Neuron (in vitro differentiated cells): ENCODE measurements around a stretch of chr5.

GRCh38 chr5:34937207-34937704 lies 7.9 kb downstream of the DNAJC21 start:
- PRO-cap = no peak

- PRO-cap = no peak
Observed at GRCh38 chr5:34938751-34939137, 9.4 kb downstream of the DNAJC21 start.

- PRO-cap = no peak
Observed at GRCh38 chr5:35483675-35484214, 133.9 kb upstream of the SPEF2 start.

DNA sequence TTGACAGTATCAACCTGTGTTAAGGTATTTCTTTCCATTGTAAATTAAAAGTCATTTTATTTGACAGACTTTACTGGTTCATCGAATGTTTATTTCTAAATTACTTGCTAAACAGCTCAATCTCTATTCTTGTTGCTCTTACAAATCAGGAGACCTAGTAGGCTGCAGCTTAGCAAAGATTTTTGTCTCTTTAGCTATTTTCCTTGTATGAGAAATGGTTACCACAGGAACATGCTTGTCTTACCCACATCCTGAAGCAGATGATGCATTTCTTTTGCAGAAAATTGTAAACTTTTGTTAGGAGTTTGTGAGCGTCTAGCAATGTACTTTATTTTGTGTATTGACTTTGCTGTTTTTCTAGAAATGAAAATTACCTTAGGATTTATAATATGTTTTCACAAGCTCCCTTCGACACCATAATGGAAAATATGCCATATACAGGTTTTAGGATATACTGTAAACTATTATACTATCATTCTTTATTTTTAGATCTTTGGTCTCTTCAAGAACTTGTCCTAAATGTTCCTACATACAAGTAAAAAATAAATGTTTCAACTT lies 53.9 kb downstream of the SPEF2 start:
- PRO-cap = no peak

- PRO-cap = no peak
Observed at GRCh38 chr5:35816832-35817149, 39.9 kb upstream of the IL7R start.

GRCh38 chr5:35851978-35853121 lies 4.3 kb upstream of the IL7R start:
- PRO-cap = no peak

GRCh38 chr5:35853971-35854809 lies 2.5 kb upstream of the IL7R start:
- PRO-cap = no peak

GRCh38 chr5:35858713-35859953 lies 2.4 kb downstream of the IL7R start:
- PRO-cap = no peak

DNA sequence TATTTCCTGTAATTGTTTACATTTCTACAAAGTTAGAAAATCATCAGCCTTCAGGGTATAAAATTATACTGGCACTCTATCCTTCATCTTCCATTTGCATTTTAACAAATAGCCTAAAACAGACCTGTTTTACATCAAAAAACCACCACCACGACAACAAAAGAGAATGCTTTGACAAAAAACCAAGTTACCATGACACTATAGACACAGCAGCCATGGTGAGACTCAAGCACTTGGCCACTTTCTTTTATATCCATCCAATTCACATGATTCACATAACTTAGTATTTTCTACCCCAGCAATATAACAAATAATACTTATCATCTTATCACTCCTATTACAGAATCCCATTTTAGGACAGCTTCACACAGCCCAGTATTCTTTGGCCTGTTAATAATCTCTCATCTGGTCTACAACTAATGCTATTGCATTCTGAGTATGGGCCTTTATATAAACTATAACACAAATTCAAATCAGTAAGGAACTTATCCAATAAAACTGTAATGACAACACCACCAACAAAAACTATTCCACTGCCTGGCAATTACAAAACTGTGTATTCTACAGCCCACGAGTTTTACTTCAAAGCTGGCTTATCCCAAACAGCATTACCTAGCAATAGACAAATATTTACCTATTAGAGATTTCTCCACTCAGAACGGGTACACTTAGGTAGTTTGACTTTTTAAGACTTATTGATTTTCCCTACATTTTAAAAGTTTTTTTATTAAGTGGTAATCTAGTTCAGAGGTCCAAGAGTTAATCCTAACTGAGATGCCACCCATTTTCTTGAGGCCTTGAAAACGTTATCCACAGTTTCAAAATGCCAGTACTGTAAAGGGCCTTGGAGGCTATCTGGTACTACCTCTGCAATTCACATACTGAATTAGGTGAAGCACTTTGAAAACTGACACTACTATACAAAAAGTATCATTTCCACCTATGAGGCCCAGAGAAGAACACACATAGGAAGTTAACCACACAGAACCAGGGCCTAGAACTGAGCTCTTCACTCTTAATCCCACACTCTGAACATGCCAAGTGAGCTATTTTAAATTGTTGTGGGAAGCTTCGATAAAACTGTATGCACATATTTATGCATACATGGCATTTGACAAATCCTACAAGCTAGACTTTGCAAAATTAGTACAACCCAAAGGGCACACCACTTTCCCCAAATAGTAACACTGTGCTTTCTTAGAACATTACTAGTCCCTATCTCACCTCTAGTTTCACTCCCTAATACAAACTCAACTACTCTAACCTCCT lies 2.4 kb downstream of the NADK2 start:
- PRO-cap = no peak

- PRO-cap = bidirectional peak, plus-strand start at chr5:36241061, minus-strand start at chr5:36241114; bidirectional peak, plus-strand start at chr5:36241352, minus-strand start at chr5:36241413; bidirectional peak, plus-strand start at chr5:36241759, minus-strand start at chr5:36241700
Observed at GRCh38 chr5:36240722-36241725, 701 bp downstream of the NADK2 start.

DNA sequence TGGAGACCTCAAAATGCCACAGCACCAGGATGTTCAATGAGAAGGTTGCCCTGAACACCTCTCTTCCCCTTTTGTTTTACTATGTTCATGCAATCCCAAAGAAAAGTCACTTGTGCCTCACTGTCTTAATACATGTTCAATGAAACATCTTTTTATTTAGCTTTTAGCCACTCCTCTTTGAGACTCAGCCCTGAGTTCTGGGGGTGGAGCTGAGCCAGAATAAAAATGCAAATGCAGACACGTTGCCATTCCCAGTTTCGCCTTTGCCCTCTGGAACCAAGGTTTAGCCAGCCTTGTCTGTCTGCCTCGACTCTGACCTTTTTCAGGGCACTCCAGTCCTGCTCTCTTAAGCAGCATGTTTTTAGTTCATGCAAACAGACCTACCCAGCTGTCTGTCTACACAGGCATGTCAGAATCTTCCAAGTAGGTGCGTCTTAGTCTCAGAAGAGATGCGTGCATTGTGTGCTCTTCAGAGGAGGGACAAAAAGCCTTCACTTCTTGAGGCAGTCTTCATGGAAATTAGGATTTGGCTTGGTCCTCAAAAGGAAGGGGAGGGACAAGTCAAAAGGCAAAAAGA lies 82.2 kb upstream of the RANBP3L start:
- PRO-cap = no peak

DNA sequence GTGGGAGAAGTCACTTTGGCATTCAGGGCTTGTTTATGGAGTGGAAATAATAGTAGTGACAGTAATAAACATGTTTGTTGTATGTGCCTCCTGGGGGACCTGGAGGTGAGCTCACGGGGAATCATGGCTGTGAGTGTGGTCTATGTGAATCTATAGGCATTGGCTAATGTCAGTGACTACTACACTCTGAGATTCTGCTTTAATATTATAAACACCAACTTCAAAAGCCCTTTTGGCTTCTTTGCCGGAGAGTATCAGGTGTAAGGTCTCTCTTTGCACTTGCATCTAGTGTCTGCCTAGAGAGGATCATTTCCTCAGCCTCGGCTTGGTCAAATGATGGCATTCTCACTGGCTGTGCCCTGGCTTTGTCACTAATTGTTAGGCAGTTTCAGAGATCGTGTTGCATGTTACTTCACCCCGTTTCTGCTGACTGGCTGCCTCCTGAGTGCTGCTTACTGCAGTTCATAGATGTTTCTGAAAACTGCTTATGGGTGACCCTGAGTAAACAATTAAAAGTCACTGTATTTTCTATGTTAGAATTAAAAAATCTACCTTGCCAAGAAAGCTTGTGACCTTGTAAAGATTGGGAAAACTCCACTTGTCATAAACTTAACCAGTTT lies 48.7 kb downstream of the SLC1A3 start:
- PRO-cap = no peak

DNA sequence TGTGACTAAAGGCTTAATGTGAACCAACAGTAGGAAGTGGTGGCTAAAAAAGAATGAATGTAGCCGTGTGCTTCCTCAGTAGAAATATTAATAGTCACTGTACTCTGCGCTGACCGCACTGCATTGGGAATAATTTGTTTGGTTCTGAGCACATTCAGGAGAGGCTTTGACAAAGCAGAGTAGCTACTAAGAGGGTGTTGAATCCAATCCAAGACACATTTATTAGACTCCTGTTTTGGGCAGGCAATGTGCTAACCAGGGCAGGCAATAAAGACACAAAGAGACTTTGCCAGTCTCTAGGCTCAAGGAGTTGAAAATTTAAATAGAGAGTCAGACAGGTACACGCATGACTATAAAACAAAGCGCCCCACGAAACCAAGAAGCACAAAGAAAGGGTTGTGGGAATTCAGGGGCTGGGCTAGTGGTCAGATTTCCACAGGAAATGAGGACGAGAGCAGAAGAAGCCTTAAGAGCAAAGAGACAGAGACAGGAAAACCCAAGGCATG lies 51.4 kb downstream of the SLC1A3 start:
- PRO-cap = no peak

DNA sequence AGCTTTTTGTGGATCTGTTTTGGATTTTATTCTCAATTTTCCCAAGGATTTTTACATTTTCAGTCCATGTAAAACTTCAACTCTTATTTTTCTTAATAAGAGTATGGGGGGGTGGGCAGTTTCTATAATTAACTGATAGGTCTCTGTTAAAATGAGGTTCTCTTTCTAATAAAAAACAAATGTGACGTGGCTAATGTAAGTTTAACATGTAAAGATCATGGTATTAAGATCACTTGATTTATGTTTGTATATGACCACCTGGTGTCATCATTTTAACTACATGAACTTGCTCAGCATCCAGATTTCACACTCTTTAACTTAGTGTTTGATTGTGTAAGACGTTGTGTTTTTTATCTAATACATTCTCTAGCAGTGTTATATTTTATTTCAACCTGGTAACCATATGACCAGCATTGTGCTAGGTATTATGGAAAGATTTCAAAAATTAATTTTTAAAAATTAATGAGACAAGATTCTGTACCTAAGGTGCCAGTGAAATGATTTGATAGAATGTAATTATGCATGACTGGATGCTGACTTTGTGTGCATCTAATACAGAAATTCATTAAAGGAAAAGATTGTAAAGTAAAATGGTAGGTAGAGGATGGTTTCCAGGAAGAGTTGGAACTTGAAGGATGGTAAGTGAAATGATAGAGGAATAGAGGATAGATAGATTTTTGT lies 57.4 kb downstream of the NIPBL start:
- PRO-cap = no peak

- PRO-cap = no peak
Observed at GRCh38 chr5:37197584-37197922, 51.6 kb downstream of the CPLANE1 start.

GRCh38 chr5:37197923-37198499 lies 51.2 kb downstream of the CPLANE1 start:
- PRO-cap = no peak

GRCh38 chr5:37665633-37666425 lies 174.0 kb downstream of the GDNF start:
- PRO-cap = no peak

DNA sequence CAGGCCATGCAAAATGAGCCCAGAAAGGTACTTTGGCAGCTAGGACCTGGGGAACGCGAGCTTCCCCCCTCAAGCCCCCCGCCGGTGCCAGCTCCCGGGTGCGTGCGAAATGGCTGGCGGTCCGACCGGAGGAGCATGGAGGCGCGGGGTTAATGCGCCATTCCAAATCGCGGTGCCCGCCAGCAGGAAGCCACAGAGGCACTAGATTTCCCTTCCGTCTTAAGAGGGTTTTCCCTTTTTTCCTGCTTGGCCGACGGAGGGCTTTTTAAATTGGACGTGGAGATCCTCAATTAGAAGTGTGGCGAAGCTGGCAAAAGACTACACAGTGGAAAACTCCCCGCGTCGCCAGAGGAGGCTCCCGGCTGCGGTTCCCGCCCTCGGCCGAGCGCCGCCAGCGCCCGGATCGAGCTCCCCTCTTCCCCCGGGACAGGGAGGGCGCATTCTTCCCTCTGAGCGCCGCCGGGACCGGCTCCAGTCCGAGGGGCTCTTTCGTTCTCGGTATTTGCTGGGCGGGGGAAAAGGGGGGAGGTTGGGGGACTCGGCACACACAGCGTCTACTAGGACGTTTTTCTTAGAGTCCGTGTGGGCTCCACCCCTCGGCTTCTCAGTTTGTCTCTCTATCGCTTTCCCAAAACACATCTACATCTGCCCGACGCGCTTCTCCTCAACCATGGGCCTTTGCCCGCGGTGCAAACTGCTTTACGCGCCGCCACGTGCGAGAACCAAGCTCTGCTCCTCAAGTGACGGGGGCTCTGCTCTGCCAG lies 3.1 kb downstream of the GDNF start:
- PRO-cap = no peak

DNA sequence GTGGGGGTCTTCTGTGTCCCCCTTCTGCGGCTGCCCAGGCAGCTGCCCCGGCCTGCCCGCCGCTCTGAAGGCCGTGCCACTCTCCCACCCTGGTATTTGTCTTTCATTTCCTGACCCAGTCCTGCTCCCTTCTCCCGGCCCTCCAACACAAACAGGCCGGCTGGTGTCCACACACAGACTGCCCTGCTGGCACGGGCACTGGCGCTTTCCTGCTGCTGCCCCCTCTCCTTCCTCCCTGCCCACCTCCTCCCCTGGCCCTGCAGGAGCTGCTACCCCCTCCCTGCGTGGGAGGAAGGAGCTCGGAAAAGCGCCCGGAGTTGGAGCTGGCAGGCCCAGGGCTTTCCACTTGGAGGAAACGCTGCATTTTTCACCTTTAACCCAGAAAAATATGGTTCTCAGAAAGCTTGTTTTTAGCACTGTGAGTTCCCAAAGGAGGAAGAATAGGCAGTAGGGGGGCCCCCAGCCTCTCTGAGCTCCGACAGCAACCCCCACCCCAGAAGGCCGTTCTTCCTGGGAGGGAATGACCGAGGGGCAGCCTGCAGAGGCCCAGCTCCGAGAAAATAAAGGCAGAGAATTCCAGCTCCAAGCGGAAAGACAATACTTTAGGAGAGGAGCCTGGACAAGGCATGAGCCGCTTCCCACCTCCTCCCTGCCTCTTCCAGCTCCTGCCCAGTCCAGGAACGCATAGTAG lies 89.1 kb downstream of the LIFR start:
- PRO-cap = no peak

DNA sequence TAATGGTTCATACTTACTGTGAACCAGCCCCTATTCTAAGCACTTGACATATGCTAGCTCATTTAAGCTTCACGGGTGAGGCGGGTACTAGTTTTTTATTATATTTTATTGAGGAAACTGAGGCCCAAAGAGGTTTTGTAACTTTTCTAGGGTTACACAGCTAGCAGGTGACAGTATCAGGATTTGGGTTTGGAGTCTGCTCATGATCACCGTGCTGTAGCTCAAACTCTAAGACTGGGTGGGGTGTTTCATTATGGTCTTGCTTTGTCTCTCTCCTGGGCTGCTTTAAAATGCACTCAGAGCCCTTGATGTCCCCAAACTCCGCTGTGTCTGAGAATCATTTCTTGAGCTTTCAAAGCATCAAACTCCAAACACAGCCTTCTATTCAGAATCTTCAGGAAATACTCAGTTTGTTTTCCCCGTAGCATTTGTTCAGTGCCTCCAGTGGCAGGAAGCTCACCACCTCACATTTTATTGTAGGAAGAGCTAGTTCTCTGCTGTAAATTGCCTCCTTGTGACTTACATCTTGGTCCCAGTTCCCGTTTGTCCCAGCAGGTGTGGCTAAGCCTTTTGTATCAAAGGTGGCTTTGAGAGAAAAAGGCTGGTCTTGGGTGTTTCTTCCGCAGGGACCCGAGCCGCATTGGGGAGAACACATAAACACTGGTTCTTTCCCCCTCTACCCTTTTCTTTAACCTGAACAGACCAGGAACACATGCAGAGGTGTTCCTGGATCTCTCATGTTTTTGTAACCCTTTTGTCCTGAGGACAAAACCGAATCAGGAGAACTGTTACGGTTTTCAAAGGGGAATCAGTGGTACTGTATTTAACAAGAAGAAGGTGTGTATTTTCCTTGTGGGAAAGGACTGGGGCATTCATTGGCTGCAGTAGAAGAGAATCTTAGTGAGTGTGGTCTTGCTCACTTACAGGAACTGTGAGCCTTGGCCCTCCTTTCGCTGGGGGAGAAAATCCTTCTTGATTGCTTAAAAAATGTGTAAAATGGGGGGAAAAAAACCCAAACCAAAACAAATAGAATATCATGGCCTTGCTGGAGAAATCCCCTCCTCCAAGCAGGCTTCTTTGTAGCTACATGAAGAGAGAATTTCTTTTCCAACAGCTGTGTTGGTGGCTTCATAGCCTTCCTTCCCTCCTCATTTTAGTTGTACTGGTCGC lies 1.8 kb downstream of the OSMR start:
- PRO-cap = no peak